ENCODE results near the genes TMEM35A, RPL36A, ARMCX1, ARMCX6, BEX1 and TCEAL4.

GRCh38 chrX:100829781-100830295 lies 9.6 kb downstream of the CSTF2 start:
- PRO-cap: no peak
- RAMPAGE, long total RNA: no peak

- PRO-cap: no peak
- RAMPAGE, long total RNA: no peak
These were observed at the start of gene TMEM35A for GRCh38 chrX:101078634-101079354. Gene TMEM35A (plus strand): TSS chrX:101078879.

- PRO-cap: bidirectional peak, plus-strand start at chrX:101391015, minus-strand start at chrX:101390889
- RAMPAGE, long total RNA: start-site peak on the plus strand at chrX:101390970-101391044, 951 and 2,729 reads in 2 replicates
These were observed at the start of gene RPL36A for GRCh38 chrX:101390381-101391578. Gene RPL36A (plus strand): TSS chrX:101391011.

GRCh38 chrX:101484843-101485151 lies 459 bp upstream of the ARMCX4 start:
- PRO-cap: no peak
- RAMPAGE, long total RNA: no peak

DNA sequence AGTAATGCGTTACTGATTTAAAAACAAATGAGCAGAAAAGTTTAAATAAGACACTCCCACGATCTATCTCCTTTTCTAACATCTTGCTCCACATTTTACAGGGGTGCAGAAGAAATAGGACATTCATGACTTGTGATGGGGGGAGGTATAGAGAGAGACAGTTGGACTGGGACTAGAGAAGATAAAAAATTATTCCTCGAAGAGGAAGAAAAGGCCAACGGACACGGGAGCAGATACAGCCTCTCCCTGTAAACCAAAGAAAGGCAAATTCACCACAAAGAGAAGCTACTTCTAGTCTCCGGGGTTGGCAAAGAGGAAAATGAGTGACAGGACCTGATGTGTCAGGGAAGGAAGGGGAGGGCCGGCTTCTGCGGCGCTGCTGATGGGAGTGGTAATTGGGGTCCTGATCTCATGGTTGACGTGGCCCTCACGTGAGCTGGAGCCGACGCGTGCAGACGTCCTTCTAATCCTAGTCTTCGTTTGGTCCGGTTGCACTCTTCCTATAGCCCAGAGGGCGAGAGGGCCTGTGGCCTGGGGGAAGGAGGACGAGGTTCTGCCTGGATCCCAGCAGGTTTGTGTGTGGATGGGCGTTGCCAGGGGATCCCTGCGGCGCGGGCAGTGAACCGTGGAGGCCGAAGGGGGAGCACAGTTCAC lies at the start of gene ARMCX1:
ARMCX1 (plus strand) TSS at position 458 of the 654 bp plus-strand sequence.
- PRO-cap: no peak
- RAMPAGE, long total RNA: no peak

- PRO-cap: no peak
- RAMPAGE, long total RNA: start-site peak on the minus strand at chrX:101617907-101617965, 121 and 79 reads in 2 replicates
These were observed at the start of gene ARMCX6 for GRCh38 chrX:101617756-101618156. Gene ARMCX6 (minus strand): TSS chrX:101618000.

DNA sequence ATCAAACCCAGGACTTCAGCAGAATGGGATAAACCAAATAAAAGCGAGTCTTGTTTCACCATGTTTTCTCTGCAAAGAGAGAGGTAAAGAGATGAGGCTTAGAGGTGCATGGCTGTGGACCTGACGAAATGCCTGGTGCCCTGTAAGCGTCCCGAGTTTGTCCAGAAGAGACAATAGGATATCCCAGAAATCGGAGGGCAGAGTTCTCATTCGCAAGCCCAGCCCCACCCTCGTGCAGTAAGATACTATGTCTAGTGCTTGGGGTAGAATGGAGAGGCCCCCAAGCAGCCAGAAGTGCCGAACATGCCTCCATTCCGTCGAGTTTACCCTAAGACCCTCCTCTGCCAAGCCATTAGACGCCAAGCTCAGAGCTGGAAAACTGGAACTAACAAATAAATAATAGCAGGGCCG lies 735 bp downstream of the TMSB15A start:
- PRO-cap: no peak
- RAMPAGE, long total RNA: no peak

GRCh38 chrX:102547037-102547585 lies 30.6 kb upstream of the TMSB15A start:
- PRO-cap: no peak
- RAMPAGE, long total RNA: no peak

GRCh38 chrX:102659637-102660082 lies 8.4 kb downstream of the GPRASP1 start:
- PRO-cap: bidirectional peak, plus-strand start at chrX:102659983, minus-strand start at chrX:102659862
- RAMPAGE, long total RNA: no peak

- PRO-cap: no peak
- RAMPAGE, long total RNA: no peak
These were observed 545 bp downstream of the GPRASP2 start for GRCh38 chrX:102712599-102713387.

GRCh38 chrX:103063451-103064632 lies at the start of gene BEX1:
Gene BEX1 (minus strand): TSS chrX:103064171.
- PRO-cap: no peak
- RAMPAGE, long total RNA: no peak

DNA sequence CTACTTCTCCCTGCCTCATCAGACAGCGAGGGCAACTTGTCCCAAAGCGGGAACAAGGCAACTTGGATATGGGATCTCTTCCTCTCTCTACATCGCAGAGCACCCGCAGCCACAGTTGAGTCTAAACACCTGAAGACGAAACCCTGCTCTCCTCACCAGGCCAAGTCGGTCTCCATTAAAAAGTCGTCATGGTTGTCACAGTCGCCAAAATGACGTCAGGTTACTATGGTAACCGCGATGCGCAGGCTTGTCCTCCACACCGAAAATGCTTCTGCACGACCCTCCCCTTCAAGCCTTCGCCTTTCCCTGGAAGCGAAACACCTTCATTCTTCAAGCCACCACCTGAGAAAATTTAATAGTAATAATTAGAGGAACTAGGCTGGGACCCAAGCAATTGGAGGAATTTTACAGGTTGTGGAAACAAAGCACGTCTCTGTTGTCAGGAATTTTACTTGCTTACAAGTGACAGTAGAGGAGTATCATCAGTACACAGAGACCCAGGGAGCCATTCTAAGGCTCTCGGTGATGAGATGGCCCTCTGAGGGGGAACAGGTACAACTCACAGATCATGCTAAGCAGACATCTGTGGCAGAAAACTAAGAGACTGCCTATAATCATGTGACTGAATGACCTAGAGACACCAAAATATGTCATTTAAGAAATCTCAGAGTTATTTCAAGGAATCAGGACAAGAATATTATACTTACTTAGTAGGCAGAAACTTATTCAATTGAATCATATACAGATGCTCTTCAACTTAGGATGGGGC lies 30.4 kb upstream of the TCEAL4 start:
- PRO-cap: unidirectional peak, minus-strand start at position 131 of the sequence
- RAMPAGE, long total RNA: no peak

DNA sequence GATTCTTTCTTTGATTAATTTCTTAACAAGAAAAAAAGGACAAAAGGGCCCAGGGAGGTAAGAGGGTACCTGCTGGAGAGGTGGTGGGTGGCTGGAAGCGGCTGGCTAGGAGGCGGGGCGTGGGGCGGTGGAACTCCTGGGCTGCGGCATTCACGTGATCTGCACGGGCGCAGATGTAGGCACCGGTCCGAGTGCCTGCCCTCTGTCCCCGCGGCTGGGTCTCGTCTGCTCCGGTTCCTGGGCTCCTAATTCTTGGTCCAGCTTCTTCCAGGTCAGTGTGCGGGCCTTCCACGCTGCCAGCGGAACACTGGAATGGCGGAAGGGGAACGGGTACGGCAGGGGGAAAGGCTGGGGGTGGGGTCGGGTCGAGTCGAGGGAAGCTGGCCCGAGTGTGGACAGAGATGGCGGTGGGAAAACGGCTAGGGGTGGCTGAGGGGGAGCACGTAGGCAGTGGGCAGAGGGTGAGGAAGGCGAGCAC lies at the start of gene TCEAL4:
TCEAL4 (plus strand) TSS at position 162 of the 478 bp plus-strand sequence.
- PRO-cap: bidirectional peak, plus-strand start at position 164 of the sequence, minus-strand start at position 109 of the sequence
- RAMPAGE, long total RNA: start-site peak on the plus strand centred at position 181 of the sequence, 53 bp wide, 691 and 1,750 reads in 2 replicates

GRCh38 chrX:103608439-103608978 lies 746 bp downstream of the TCEAL3 start:
- PRO-cap: no peak
- RAMPAGE, long total RNA: no peak

GRCh38 chrX:103623891-103624375 lies 4.8 kb upstream of the TCEAL1 start:
- PRO-cap: no peak
- RAMPAGE, long total RNA: no peak

- PRO-cap: no peak
- RAMPAGE, long total RNA: no peak
These were observed 1.4 kb downstream of the MORF4L2 start for GRCh38 chrX:103685131-103685403.

- PRO-cap: no peak
- RAMPAGE, long total RNA: no peak
These were observed 20.5 kb downstream of the SLC25A53 start for GRCh38 chrX:104136208-104136723.

GRCh38 chrX:104347852-104348333 lies 93.2 kb upstream of the ESX1 start:
- PRO-cap: no peak
- RAMPAGE, long total RNA: no peak

- PRO-cap: no peak
- RAMPAGE, long total RNA: no peak
These were observed 880 bp downstream of the IL1RAPL2 start for GRCh38 chrX:104566623-104567535.

- PRO-cap: no peak
- RAMPAGE, long total RNA: no peak
These were observed 310.3 kb downstream of the TEX13A start for GRCh38 chrX:104910082-104910614.

Data from Karpas-422 (cell line).